Neural progenitor cell (in vitro differentiated cells): ENCODE data around the genes LNX2 and FLT3.

DNA sequence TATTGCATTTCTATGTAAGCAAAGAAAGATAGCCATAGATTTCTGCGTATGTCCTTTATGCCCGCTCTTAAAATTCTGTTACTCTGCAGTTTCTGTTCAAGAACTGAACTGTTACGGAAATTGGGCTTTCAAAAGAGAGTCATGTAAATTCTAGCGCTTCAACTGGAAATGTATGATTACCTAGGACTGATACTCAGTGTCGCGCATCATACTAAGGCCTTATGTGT lies 5.9 kb upstream of the MTIF3 start:
- RAMPAGE, long total RNA = no peak

DNA sequence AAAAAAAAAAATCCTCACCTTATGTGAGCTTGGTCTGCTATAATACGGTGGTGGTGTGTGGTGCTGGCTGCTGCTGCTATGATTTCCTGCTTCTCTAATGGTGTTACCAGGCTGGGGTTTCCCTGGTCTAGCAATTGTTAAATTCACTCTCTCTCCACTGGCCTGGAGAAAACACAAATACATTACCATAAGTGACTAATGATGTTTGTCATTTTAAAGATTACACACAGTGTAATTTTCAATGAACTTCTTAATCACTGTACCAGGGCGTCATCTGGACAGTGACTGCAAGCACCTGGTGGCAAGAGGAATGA lies 60.5 kb downstream of the LNX2 start:
- RAMPAGE, long total RNA = no peak

- RAMPAGE, long total RNA = no peak
These were observed 38.9 kb downstream of the LNX2 start for GRCh38 chr13:27581262-27581978.

- RAMPAGE, long total RNA = no peak
These were observed at the start of gene LNX2 for GRCh38 chr13:27619729-27620647. LNX2 (minus strand) TSS chr13:27620529.

GRCh38 chr13:27967086-27967706 lies 1.9 kb downstream of the CDX2 start:
- RAMPAGE, long total RNA = no peak

DNA sequence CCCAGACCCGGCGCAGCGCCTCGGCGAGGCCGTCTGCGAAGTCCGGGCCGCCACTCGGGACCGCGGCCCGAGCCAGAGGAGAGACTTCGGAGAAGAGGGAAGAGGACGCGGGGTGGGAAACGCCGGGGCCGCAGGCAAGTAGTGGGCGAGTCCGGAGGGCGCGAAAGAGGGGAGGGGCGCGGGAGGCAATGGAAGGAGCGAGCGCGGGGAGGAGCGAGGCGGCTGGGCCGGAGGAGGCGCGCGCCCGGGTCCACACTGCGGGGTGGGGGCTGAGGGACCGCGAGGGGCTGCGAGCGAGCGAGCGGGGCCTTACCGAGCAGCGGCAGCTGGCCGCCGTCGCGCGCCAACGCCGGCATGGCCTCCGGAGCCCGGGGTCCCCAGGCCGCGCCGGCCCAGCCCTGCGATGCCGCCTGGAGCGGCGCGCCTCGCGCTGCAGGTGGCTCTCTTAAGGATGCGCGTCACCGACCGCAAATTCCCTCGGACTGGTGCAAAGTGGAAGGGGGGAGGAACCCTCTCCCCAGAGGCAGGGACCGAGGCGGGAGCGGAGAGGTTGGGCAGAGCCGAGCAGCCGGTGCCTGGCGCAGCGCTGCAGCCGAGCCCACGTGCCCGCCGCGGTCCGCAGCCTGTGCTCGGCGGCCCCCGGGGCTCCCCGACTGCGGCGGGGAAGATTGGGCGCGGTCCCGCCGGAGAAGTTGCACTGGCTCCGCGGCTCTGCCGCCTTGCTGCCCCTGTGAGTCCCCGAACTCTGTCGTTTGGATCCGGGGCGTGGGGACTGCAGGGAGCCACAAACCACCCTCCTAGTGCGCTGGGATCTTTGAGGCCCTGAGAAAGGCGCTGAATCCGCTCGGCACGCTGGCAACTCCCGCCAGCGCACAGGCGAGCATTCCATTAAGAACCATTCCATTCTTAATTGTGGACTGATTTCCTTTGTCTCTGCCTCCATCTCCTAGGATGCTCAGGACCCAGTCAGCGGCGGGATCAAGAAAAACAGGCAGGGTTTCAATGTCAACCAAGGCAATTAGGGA lies at the start of gene FLT3:
TSS of gene FLT3 (minus strand) at position 422 of the 1,025 bp plus-strand sequence.
- RAMPAGE, long total RNA = no peak

GRCh38 chr13:28355605-28356390 lies 139.1 kb downstream of the FLT1 start:
- RAMPAGE, long total RNA = no peak

DNA sequence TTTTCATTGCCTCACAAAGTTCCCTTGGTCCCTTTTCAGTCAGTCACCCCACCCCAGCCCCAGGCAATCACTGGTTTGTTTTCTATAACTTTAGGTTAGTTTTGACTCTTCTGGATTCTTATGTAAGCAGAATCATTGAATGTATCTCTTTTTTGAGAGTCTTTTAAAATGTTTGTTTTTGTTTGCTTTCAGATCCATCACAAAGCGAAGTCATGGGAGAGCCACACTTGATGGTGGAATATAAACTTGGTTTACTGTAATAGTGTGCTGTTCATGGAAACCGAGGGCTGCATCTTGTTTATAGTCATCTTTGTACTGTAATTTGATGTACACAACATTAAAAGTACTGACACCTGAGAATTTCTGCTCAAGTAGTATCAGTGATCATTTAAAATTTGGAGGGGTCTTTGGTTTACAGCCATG lies 18.9 kb downstream of the POMP start:
- RAMPAGE, long total RNA = no peak

- RAMPAGE, long total RNA = no peak
These were observed 24.3 kb upstream of the SLC46A3 start for GRCh38 chr13:28743059-28743474.

- RAMPAGE, long total RNA = no peak
These were observed 36.1 kb upstream of the SLC46A3 start for GRCh38 chr13:28754553-28755673.

DNA sequence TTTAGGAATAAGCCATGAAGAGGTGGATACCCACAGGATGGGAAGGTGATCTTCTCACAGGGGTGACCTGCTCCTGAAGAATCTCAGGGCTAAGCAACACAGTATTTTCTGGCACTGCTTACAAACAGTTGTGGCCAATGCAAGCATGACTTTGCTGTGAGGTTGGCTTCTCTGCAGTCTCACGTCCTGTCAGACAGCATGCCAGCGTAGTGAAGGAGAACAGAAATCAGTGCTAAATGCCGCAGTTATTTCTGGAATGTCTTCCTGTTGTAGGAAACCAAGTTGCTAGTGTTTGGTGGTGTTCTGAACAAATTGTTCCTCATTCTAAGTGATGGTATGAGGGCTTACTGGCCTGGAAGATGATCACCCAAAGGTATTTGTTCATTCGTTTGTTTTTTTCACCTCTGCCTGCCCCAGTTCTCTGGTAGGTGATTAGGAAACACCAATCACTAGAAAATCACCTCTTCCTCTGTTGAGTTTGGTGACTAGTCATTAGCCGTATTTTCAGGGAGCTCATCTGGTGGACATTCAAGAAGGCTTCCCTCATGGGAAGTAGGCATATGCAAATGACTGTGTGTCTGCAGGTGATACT lies 320.2 kb downstream of the MTUS2 start:
- RAMPAGE, long total RNA = no peak

GRCh38 chr13:29508426-29509076 lies 86.9 kb downstream of the SLC7A1 start:
- RAMPAGE, long total RNA = no peak

DNA sequence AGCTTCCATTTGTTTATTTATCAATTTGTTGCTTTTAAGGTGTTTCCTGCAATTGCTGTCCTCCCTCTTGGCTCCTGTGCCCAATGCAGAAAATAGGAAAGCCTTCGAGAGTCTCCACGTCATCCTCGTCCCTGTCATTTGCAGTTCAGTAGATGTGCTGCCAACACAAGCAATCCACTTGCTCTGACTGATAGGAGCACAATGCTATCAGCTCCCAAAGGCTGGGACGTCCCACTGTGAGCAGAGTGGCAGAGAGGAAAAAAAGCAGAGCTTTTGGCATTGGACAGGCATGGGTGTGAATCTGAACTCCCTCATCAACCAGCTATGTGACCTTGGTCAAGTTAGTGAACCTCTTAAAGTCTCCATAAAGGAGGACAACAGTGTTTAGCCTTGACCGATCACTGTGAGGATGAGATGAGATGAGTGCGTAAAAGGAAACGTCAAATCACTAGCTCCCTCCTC lies 10.7 kb upstream of the SLC7A1 start:
- RAMPAGE, long total RNA = no peak

GRCh38 chr13:29679191-29679732 lies 83.8 kb upstream of the SLC7A1 start:
- RAMPAGE, long total RNA = no peak

GRCh38 chr13:29833480-29833822 lies 17.0 kb downstream of the UBL3 start:
- RAMPAGE, long total RNA = no peak

- RAMPAGE, long total RNA = no peak
These were observed 149.1 kb upstream of the UBL3 start for GRCh38 chr13:29999409-30000098.

DNA sequence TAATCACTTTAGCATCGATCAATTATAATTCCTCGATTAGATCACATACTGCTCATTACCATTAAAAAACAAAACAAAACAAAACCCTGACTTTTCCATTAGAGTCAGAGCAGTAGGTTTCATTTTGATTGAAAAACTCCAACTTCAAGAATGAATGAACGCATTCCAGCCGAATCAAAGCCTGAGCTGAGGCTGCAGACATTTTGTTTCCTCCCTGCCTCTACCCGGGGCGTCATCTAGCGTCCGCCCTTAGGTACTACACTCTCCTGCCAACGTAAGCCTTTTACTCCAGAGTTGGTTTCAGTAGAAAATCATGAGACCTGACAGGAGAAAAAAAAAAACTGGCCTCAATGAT lies 194.5 kb downstream of the KATNAL1 start:
- RAMPAGE, long total RNA = no peak

DNA sequence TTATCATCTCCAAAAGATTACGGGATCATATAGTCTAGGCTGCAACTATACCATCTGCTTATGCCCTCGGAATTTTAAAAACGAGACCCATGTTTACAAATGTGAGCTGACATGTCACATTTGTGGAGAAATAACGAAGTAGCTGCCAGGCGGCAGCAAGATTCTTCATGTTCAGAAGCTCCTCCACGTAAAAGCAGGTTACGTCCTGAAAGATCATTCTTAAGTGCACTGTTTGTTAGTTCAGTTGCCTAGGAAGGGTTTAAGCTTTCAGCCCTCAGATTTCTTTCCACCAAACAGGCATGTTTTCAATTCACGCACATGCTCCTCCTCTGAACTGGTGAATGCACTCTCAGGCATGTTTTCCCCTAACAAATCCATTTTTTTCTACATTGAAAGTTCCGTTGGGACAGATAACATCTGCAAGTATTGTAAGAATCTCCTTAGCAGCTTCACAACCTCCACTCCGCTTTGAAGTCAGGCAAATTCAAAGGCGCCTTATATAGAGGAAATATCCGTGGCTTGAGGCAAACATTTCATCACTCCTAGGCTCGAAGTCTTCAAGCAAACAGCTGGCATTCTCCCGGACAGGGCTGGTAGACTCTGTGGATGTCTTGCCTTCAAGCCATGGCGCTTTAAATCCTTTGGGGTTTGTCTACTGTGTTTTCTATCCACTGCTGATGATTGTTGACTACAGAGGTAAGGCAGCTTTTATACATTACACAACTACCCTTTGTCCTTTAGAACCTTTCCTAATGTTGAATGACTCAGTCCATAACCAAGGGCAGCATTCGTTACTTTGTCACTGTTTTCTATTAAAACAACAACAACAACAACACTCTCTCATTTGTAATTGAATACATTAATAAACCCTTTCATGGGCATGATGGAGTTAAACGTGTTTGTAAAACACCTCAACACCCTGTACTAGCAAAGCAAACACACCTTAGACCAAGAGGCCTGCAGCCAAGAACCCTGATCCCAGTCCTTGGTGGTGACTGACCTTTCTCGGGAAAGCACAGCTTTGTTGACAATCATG lies 32.9 kb upstream of the UBE2L5 start:
- RAMPAGE, long total RNA = no peak

DNA sequence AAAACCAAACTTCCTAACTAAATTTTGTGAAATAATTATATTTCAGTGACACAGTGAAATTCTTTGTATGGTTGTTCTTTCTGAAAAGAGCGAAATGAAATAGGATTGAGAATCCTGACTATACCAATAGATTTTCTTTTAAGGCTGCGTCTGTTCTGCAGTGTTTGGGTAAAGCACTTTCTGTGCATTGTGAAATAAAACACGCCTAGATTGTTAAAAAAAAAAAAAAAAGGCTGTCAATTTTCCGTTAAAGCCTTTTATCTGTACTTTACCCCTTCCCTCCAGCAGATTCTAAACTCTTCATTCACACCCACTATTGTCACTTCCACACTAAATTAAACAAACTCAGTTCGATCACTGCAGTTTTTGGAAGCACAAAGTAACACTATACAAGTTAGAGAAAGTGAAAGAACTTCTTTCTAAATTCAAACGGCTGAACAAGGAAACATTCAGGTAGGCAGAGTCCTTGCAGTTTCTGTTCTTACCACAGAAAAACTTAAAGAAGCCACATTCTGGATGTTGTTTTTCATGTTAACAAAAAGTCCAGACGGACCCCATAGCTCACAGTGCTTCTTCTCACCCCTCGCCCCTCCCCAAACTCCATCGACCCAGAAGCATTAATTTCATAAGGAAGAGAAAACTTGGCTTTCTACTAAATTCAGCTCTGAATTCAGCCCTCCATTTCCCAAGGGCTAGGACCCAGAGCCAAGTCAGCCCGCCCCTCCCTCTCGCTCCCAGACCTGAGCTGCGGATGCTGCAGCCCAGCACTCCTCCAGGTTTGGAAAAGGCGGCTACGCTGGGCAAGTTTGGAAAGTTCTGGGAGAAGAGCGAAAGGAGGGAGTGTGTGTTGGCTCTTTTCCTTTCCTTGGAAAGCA lies 27.5 kb upstream of the UBE2L5 start:
- RAMPAGE, long total RNA = no peak

DNA sequence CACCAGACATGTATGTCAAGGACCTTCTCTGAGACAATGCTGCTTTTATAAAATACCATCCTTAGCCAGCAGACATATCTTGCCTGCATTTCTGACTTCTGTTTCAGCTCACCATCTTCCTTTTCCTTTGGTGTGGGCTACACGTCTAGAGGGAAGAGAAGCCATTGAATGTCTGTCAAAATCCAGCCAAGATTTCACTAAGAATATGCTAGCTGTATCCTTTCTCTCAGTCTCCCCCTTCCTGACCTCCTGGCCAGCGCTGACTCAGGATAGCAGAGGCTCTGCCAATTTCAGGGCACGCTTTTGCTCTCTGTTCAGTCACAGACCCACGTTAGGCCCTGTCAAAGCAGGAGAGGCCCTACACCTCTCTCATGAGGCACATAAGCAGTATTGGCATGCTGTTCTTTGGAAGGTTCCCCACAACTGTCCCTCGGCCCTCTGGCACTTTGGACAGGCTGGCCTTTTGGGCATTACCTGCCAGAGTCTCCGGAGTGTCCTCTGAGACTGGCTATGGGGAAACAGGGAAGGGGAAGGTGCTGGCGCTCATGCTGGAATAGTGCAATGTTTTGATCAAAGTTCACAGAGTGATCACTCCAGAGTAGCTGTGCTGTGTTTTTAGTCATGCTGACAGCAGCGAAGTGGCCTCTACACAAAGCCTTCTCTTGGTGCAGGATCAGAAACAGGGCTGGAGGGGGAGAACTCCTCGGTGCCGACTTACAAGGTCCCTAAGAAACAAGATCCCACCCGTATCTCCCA lies 23.7 kb upstream of the UBE2L5 start:
- RAMPAGE, long total RNA = no peak